Pericardium fibroblast (primary cell): ENCODE measurements around the genes USP17L26 and HS3ST1.

- RAMPAGE, long total RNA = no peak
These were observed 14.8 kb downstream of the CPZ start for GRCh38 chr4:8607305-8607747.

DNA sequence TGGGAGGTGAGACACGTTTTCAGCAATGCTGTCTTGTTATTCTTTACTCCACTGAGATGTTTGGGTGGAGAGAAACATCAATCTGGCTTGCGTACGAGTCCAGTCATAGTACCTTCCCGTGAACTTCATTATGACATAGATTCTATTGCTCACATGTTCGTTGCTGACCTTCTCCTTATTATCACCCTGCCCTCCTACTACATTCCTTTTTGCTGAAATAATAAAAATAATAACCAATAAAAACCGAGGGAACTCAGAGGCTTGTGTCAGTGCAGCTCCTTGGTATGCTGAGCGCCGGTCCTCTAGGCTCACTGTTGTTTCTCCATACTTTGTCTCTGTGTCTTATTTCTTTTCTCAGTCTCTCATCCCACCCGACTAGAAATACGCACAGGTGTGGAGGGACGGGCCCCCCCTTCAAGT lies 84.5 kb upstream of the HMX1 start:
- RAMPAGE, long total RNA = no peak

DNA sequence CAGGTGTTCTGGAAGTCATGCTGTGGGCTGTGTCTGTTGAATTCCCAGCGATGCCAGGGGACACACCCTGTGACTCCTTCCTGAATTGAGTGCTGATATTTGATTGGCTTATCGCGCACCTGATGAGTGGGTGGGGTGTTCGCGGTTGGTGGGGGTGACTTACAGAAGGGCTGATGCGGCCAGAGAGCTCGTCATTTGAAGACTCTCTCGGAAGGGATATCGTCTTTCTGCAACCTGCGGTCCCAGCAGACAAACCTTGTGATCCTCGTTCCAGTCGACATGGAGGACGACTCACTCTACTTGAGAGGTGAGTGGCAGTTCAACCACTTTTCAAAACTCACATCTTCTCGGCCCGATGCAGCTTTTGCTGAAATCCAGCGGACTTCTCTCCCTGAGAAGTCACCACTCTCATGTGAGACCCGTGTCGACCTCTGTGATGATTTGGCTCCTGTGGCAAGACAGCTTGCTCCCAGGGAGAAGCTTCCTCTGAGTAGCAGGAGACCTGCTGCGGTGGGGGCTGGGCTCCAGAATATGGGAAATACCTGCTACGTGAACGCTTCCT lies at the start of gene USP17L26:
TSS of gene USP17L26 (plus strand) at position 280 of the 562 bp plus-strand sequence.
- RAMPAGE, long total RNA = no peak

- RAMPAGE, long total RNA = no peak
These were observed 88.4 kb downstream of the DEFB131A start for GRCh38 chr4:9532213-9533362.

- RAMPAGE, long total RNA = no peak
These were observed 74.2 kb upstream of the DRD5 start for GRCh38 chr4:9707197-9707754.

- RAMPAGE, long total RNA = no peak
These were observed 24.6 kb downstream of the SLC2A9 start for GRCh38 chr4:9996721-9996990.

DNA sequence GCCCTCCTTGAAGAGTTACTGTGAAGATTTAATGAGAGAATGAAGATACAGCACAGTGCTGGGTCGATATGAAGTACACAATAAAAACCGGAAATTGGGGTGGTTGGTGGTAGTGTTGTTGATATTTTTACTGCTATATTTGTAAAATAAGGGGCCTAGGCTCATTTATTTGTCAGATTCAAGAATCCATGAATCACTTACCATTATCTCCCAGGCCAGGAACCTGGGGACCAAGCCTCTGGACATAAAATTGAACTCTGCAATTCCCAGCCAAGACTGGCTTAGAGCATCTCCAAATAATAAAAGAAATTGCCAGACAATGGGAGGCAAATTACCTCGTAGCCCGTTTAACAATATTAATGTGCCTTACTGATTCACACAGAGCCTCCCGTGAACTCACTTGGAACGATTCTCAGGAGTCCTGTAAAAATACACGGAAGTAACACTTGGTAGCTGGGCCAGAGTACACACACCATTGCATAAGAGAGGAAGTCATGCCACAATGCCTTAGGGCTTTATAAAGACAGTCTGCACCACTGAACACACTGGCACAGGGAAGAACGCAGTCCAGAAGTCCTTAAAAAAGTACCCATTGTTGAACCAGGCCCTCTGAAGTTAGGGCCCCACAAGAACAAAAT lies 15.2 kb downstream of the SLC2A9 start:
- RAMPAGE, long total RNA = no peak

GRCh38 chr4:10006661-10007402 lies 14.5 kb downstream of the SLC2A9 start:
- RAMPAGE, long total RNA = no peak

GRCh38 chr4:10100953-10101615 lies 15.5 kb downstream of the WDR1 start:
- RAMPAGE, long total RNA = no peak

GRCh38 chr4:10173308-10173906 lies 56.8 kb upstream of the WDR1 start:
- RAMPAGE, long total RNA = no peak

- RAMPAGE, long total RNA = no peak
These were observed 157.4 kb downstream of the HS3ST1 start for GRCh38 chr4:11271345-11271544.

DNA sequence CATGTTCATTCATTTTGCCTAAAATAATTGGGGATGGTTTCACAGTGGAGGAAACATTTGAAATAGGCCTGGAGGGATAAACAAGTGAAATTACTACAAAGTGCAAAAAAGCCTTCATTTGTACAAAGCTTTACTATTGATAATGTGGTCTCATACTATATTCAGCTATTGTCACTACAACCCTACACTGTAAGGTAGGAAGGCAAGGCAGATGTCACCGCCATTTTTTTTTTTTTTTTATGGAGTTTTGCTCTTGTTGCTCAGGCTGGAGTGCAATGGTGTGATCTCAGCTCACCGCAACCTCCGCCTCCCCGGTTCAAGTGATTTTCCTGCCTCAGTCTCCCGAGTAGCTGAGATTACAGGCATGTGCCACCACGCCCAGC lies 27.6 kb downstream of the HS3ST1 start:
- RAMPAGE, long total RNA = no peak

GRCh38 chr4:11424768-11425480 lies 3.8 kb downstream of the HS3ST1 start:
- RAMPAGE, long total RNA = no peak

- RAMPAGE, long total RNA = no peak
These were observed at the start of gene HS3ST1 for GRCh38 chr4:11428781-11429707. HS3ST1 (minus strand) TSS chr4:11428894.

DNA sequence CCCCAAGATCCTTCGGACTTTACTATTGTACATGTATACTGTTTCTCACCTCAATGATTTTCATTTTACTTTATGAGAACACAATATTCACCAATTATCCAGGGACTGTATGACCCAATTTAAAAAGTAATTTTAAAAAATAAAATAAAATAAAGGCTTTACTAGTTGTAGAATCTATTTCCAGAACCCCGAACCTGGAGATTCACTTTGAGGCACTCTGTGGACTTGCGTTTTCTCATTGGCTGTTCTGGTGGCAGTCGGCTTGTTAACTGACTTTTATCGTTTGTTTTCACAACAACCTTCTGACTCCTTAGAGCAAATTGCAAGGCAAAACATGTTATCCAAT lies 310.4 kb downstream of the RAB28 start:
- RAMPAGE, long total RNA = no peak

- RAMPAGE, long total RNA = no peak
These were observed 27.0 kb downstream of the BOD1L1 start for GRCh38 chr4:13600548-13600976.

GRCh38 chr4:13604630-13605223 lies 22.8 kb downstream of the BOD1L1 start:
- RAMPAGE, long total RNA = no peak

- RAMPAGE, long total RNA = no peak
These were observed 16.1 kb downstream of the BOD1L1 start for GRCh38 chr4:13611314-13611925.

- RAMPAGE, long total RNA = no peak
These were observed 57.8 kb downstream of the CPEB2 start for GRCh38 chr4:15059814-15060783.

DNA sequence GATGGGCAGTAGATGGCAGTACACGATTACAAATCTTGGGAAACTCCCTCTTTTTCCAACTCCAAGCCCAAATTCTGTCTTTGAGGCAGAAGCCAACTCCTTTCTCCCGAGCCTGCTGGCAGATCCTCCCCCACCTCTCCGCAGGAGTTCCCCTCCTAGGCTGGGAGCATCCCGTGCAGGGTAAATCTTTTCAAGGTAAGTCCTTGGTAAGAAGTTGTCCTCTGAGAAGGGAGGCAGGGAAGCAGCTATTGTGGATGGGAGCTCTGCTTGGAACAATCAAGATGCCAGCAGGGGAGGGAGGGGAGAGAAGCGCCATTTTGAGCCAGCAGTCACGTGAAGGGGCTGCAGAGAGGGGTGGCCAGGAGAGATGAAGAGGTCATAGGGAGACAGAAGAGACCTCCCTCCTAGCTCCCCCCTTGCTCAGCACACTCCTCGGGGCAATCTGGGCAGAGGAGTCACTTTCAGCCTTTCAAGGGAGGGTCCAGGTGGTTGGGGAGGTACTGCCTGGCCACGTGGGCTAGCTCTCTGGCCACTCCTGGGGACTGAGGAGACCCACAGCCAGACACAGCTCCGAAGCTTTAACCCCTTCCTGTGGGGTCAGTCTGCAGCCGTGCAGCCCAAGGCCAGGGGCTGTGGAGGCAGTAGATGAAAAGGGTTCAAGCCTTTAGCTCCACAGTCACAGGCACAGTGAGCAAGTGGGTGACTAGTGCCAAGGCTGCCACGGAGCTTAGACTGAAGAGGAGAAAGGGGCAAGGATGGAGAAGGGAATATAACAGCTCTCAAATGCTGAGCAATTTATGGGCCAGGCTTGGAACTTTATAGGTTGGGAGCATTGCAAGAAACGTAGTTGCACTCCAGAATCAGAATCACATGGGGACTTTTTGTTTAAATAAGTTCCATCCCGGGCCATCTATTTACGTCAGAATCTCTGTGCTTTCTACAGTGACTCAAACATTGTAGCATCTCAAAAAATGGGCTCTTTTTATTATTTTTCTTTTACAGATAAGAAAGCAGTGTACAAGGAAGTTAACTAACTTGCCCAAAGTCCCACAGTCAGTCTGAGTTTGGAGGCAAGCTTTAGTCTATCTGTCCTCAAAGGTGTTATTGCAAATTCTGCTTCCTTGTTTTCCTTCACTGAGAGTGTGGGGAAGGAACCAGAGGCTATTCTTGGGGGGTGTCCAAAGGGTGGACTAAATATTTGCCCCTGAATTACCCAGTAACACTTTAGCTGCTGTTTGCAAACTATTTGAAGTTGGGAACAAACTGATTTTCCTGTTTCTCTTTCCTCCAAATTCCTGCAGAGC lies 9.9 kb downstream of the CC2D2A start:
- RAMPAGE, long total RNA = start-site peak on the plus strand centred at position 118 of the sequence, 82 bp wide, 37 and 34 reads in 2 replicates